Spinal cord (tissue), 3 donors: ENCODE measurements around the gene TMPO.

- PRO-cap: no peak
- RAMPAGE, long total RNA: no peak
Observed at GRCh38 chr12:96070529-96071404, 35.4 kb upstream of the LTA4H start.

DNA sequence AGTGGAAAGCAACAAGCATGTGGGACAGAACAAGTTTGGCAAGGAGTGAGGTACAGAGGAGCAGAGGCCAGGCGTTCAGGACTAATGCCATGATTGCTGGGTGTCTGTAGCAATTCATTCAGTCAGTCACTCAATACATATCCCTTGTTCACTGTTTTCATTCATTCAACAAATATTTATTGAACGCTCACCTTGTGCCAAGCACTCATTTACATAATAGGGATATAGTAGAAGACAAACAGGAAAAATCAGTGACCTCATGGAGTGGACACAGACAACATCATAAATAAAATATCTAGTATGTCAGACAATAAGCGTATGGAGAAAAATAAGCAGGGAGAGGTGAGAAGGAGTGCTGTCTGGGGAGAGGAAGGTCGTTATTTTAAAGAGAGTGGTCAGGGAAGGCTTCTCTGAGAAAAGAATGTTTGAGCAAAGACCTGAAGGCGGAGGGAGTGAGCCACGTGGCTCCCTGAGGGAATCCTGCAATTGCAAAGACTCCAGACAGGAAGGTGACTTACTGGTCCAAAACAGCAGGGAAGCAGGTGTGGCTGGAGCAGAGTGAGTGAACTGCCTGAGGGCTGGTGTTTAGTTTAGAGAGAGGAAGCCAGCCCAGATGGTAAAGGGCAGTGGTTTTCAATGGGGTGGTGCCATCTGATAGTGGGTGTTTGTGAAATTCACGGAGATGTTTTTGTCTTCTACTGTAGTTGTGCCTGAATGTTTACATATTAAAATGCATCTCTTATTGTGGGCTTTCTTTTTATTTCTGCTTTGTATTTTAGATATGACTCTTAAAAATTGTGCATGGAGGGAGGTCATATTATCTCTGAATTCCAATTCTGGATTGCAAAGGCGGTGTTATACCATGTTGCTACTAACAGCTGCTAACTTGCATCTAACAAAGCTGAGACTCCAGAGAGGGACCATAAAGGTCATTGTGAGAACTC is 58.8 kb upstream of the LTA4H start:
- PRO-cap: no peak
- RAMPAGE, long total RNA: no peak

- PRO-cap: no peak
- RAMPAGE, long total RNA: no peak
Observed at GRCh38 chr12:96235540-96235866, 41.3 kb downstream of the ELK3 start.

DNA sequence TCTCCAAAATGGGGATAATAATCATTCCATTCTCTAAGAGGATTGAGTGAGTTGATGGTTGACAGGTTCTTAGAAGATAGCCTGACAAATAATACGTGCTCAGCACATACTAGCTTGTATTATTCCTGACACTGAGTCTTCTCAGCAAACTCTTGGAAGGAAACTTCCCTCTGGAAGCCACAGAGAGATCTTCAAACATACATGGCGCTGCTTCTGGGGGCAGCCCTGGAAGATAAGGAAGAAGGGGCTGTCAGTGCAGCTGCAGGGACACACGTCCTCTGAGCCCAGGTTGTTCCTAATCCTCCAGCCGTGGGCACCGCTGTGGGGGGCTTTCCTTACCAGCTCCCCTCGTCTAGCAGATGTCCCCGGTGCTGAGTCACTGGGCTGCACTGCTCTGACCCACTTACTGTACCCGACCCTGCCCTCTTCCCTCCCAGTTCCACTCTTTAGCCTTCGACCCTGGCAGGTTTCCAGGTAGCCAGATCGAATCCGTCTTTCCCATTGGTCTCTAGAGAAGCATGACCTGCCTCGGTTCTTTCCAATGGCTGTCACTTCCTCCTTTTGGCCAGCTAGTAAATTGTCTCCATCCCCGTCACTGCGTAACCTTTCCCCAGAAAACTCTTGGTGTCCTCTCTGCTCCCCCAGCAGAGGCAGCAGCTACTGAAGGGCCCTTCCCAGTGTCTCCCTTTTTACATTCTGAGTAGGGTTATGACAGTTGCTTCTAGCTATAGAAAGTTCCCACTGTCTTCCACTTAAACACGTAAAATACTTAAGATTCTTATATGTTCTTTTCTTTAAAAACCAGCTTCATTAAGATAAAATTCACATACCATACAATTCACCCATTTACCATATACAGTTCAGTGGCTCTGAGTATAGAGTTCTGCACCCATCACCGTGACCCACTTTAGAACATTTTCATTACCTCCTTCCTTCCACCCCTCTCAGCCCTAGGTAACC is 48.5 kb downstream of the ELK3 start:
- PRO-cap: no peak
- RAMPAGE, long total RNA: no peak

DNA sequence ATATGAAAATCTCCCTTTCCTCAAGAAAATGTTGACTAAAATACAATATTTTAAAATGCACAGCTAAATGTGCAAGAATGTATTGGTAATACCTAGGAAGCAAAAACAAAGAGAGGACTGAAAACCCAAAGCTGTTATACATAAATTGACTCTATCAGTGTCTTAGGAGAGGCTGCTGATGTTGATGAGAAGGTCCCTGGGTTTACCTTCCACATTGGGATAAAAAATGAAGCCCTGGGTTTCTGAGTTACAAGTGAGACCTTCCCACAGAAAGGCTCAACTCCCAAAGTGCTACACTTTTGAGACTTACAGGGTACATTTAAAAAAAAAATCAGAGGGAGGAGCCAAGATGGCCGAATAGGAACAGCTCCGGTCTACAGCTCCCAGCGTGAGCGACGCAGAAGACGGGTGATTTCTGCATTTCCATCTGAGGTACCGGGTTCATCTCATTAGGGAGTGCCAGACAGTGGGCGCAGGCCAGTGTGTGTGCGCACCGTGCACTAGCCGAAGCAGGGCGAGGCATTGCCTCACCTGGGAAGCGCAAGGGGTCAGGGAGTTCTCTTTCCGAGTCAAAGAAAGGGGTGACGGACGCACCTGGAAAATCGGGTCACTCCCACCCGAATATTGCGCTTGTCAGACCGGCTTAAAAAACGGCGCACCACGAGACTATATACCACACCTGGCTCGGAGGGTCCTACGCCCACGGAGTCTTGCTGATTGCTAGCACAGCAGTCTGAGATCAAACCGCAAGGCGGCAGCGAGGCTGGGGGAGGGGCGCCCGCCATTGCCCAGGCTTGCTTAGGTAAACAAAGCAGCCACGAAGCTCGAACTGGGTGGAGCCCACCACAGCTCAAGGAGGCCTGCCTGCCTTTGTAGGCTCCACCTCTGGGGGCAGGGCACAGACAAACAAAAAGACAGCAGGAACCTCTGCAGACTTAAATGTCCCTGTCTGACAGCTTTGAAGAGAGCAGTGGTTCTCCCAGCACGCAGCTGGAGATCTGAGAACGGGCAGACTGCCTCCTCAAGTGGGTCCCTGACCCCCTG is 84.3 kb downstream of the CDK17 start:
- PRO-cap: no peak
- RAMPAGE, long total RNA: no peak

DNA sequence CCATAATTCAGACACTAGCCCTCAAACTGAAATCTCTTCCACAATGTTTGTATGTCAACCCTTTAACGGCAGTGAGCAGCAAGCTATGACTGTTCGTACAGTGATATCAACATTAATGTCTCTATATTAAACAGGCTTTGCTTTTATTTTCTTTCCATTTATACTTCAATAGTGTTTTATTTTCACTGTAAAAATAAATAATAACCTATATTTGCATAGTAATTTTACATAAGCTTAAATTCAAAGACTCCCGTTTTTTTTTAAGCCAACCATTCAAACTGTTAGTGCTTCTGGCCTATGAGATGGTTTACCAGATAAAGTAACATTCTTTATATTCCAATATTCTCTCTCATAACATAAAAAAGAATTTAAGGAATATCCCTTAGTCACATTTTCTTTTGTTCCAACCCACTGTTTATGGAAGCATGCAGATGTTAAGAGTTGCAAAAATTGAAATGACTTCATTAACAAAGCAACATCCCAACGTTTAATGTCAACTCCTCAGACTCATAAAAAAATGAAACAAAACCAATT is 2.3 kb downstream of the CDK17 start:
- PRO-cap: no peak
- RAMPAGE, long total RNA: no peak

- PRO-cap: no peak
- RAMPAGE, long total RNA: no peak
Observed at GRCh38 chr12:96427040-96427938, 27.1 kb upstream of the CDK17 start.

GRCh38 chr12:96699076-96699386 is 208.0 kb upstream of the NEDD1 start:
- PRO-cap: no peak
- RAMPAGE, long total RNA: no peak

- PRO-cap: no peak
- RAMPAGE, long total RNA: no peak
Observed at GRCh38 chr12:97143037-97143336, 235.9 kb downstream of the NEDD1 start.

GRCh38 chr12:97168723-97169214 is 261.7 kb downstream of the NEDD1 start:
- PRO-cap: no peak
- RAMPAGE, long total RNA: no peak

DNA sequence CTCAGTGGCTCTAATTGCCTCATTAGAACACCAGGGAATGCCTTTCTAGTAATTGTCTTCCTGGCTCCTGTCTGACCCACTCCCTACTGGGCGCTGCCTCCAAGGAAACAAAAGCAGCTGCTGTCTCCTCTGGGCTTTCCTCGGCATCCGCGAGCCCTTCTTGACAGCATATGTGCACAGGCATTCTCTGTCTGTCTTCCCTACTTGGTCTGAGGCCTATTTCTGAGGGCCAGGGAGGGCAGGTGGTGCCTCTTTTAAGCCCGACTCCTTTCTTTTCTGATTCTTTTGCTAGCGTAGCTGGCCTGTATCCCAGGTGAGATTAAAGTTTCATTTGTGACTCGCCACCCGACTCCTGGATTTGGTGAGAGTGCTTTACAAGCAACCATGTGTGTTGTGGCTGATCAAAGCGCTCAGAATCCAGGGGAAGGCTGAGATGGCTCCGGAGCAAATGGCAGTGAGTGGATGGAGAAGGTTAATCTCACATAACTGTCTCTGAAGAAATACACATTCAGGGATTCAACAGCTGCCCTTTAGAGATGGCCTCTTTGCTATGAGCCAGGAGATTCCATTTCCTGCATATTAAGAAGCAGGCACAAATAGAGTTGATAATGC is 369.2 kb downstream of the NEDD1 start:
- PRO-cap: no peak
- RAMPAGE, long total RNA: no peak

- PRO-cap: no peak
- RAMPAGE, long total RNA: no peak
Observed at GRCh38 chr12:98402119-98402536, 113.3 kb upstream of the TMPO start.

DNA sequence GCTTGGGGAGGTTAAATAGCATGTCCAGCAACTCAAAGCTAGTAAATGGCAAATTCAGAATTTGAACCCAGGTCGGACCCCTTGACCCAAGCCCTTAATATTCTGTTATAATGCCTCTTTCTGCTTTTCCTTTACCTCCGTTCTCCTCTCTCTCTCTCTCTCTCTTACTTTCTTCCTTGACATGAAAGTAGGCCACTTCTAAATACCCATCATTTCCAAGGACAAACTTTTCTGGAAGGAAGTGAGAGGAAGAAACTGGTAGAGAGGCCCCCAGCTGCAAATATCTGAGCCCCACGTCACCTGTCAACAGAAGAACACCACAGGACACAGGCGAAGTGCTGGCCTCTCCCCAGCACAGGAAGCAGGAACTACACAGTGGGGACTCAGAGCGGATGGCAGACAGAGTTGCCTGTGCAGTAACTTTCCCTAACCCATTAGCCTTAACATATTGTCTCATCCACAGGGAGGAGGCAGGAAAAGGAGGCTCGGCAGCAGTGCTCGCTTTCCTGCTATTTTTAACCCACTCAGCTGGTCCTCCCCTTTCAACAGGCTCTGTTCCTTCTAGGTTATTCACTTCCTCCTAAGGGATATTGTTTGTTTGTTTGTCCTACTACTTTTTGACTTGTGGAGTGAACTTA is 111.5 kb upstream of the TMPO start:
- PRO-cap: no peak
- RAMPAGE, long total RNA: no peak

DNA sequence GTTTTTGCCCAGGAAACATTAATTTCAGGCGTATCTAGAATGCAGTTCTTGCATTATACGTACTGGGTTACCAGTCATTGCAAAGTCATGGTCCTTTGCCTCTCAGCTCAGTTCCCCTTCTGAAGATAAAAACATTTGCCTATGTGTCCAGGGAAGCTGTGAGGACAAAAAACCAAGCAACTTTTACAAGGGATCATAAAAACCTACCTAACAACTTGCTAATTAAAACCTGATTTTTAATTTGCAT is 1.4 kb upstream of the TMPO start:
- PRO-cap: no peak
- RAMPAGE, long total RNA: no peak

DNA sequence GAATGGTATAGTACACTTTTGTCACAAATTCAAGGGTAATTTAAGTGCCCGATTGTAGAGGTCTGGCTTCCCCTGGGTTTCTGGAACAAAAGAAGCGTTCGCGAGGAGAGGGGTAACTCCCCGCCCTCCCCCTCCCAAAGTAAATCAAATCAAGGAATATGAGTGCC is 526 bp upstream of the TMPO start:
- PRO-cap: no peak
- RAMPAGE, long total RNA: no peak

- PRO-cap: bidirectional peak, plus-strand start at chr12:98515617, minus-strand start at chr12:98515474; unidirectional peak, plus-strand start at chr12:98515617
- RAMPAGE, long total RNA: no peak
Observed at GRCh38 chr12:98515562-98516238, at the start of gene TMPO. Gene TMPO, plus strand, starts transcription at chr12:98515590.

GRCh38 chr12:98578801-98579379 is 14.6 kb upstream of the SLC25A3 start:
- PRO-cap: no peak
- RAMPAGE, long total RNA: no peak

DNA sequence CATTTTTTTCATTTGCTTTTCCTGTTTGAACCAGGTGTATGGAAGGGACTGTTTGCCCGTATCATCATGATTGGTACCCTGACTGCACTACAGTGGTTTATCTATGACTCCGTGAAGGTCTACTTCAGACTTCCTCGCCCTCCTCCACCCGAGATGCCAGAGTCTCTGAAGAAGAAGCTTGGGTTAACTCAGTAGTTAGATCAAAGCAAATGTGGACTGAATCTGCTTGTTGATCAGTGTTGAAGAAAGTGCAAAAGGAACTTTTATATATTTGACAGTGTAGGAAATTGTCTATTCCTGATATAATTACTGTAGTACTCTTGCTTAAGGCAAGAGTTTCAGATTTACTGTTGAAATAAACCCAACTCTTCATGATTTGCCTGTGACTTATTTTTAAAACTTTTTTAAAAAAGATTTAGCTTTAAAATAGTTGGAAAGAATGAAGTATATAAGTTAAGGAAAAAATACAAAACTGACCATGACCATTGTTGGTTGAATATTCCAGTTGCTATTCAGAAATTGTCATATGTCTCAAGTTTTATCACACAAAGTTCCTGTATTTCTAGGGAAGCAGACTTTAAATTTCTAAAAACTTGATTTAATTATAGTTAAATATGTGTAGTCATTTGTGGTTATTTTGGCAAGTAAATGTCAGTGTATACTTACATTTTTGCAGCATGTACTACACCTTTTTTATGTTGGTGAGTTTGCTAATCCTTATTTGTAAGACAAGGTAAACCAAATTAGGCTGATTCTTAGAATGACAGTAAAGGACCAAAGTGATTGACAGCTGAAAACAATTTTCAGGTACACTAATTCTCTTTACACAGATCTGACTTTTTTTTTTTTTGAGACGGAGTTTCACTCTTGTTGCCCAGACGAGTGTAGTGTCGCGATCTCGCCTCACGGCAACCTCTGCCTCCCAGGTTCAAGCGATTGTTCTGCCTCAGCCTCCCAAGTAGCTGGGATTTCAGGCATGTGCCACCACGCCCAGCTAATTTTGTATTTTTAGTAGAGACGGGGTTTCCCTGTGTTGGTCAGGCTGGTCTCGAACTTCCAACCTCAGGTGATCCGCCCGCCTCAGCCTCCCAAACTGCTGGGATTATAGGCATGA is 8.2 kb downstream of the SLC25A3 start:
- PRO-cap: no peak
- RAMPAGE, long total RNA: no peak

GRCh38 chr12:99453262-99453845 is 194.2 kb upstream of the GARIN6 start:
- PRO-cap: no peak
- RAMPAGE, long total RNA: no peak

- PRO-cap: no peak
- RAMPAGE, long total RNA: no peak
Observed at GRCh38 chr12:99600261-99600889, 47.2 kb upstream of the GARIN6 start.